Thoracic aorta endothelial cell (primary cell): ENCODE data around the genes RCL1 and JAK2.

GRCh38 chr9:4504137-4504648 is 13.9 kb downstream of the SLC1A1 start:
- CAGE, long polyA plus RNA, result no peak

DNA sequence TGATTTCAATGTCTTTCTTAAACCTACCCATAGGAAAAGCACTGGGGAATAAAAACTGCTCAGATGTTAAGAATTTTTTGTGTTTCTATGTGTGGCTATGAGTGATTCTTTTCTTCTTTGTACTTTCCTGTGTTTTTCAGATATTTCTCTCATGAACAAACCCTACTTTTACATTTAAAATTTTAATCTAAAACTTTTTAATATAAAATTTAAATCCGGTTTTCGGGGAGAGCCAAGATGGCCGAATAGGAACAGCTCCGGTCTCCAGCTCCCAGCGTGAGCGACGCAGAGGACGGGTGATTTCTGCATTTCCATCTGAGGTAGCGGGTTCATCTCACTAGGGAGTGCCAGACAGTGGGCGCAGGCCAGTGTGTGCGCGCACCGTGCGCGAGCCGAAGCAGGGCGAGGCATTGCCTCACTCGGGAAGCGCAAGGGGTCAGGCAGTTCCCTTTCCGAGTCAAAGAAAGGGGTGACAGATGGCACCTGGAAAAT is 56.5 kb upstream of the PLPP6 start:
- CAGE, long polyA plus RNA, result no peak

- CAGE, long polyA plus RNA, result no peak
Measured at GRCh38 chr9:4678599-4679305, 617 bp upstream of the CDC37L1 start.

DNA sequence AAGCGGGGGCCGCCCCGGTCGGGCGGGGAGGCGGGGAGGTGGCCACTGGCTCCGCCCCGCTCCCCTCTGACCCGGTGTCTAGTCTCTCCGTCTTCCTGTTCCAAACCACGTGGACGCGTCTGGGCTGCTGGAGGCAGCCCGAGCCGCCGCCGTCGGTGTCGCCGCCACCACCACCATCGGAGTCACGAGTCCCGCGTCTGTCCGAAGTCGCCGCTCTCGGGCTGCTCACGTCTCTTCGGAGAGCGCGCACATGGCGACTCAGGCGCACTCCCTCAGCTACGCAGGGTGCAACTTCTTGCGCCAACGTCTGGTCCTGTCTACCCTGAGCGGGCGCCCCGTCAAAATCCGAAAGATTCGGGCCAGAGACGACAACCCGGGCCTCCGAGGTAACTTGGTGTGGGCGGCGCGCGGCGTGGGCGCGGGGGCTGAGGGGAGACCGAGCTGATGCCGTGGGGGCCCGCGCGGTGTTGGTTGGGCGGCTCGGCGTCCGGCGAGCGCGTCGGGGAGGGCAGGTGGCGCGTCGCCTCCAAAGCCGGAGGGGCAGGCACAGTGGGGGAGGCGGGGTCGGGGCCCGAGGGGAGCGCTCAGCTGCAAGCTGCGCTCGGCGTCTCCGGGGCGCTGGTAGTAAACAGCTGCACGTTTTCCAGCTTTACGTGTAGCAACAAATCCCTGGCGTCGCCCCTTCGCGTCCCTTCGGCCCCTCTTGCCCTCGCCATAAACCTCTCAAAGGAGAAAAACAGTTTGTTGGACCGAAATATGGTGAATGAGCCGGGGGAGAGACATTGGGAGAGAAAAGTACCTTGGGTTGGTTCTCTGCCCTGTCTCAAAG is at the start of gene RCL1:
Gene RCL1, plus strand, starts transcription at position 103 of the 829 bp plus-strand sequence.
- CAGE, long polyA plus RNA, result no peak

DNA sequence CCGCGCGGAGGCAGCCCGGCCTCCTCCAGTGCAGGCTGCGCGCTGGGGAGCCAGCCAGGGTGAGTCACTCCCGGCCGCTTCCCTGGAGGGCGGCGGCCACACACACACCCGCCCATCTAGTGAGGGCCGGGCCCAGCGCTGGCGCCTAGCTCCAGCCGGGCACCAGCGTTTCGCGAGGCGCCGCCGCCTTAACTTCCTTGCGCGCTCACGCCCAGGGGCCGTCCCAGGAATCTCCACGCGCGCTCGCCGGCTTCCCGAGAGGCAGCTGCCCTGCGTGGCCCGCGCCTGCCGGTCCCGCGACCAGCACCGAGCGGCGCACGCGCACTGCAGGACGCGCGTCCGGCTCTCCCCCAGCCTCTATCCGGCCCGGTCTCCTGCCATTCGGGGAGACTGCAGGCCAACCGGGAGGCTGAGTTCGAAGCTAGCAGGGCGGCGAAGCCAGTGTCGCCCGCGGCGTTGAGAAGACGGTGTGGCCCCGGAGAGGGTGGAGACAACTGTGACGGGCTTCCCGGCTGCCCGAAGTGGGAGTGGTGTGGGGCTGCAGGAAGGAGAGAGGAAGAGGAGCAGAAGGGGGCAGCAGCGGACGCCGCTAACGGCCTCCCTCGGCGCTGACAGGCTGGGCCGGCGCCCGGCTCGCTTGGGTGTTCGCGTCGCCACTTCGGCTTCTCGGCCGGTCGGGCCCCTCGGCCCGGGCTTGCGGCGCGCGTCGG is at the start of gene JAK2:
Gene JAK2, plus strand, starts transcription at position 566 of the 710 bp plus-strand sequence.
- CAGE, long polyA plus RNA, result no peak

GRCh38 chr9:5101969-5102404 is 83.5 kb downstream of the INSL6 start:
- CAGE, long polyA plus RNA, result no peak

- CAGE, long polyA plus RNA, result no peak
Measured at GRCh38 chr9:5133882-5134156, 51.6 kb downstream of the INSL6 start.

DNA sequence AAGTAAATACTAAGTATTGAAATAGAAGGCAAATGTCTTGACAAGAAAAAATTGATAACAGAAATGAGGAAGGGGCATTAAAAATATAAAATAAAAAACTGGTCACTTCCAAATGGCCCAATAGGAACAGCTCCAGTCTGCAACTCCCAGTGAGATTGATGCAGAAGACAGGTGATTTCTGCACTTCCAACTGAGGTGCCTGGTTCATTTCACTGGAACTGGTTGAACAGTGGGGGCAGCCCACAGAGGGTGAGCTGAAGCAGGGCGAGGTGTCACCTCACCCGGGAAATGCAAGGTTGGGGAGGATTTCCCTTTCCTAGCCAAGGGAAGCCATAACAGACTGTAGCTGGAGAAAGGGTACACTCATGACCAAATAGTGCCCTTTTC is 12.9 kb downstream of the RLN1 start:
- CAGE, long polyA plus RNA, result no peak

DNA sequence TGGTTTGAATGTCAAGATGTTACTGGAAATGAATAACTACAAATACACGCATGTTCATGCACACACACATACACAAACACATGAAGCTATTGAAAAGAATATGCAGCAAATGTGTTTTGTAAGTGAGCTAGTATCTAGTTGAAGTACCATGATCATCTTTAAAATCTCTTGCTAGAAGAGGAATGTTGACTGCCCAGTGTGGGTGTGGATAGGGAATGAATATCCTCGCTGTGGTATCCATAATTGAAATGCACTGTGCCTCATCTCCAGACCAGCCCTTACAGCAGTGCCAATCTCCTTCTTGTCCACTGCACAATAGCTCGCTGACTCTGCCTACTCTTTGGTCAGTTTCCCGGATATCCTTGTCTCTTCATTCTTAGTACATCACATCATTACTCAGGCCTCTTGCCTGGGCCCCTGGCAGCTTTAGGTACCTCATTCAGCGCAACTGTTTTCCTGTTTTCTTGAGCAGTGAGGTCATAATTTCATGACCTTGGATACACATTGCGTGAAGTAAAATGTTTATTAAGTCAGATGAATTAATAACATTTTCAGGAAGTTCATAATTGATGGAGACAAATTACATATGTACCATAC is 21.8 kb upstream of the PDCD1LG2 start:
- CAGE, long polyA plus RNA, result no peak

DNA sequence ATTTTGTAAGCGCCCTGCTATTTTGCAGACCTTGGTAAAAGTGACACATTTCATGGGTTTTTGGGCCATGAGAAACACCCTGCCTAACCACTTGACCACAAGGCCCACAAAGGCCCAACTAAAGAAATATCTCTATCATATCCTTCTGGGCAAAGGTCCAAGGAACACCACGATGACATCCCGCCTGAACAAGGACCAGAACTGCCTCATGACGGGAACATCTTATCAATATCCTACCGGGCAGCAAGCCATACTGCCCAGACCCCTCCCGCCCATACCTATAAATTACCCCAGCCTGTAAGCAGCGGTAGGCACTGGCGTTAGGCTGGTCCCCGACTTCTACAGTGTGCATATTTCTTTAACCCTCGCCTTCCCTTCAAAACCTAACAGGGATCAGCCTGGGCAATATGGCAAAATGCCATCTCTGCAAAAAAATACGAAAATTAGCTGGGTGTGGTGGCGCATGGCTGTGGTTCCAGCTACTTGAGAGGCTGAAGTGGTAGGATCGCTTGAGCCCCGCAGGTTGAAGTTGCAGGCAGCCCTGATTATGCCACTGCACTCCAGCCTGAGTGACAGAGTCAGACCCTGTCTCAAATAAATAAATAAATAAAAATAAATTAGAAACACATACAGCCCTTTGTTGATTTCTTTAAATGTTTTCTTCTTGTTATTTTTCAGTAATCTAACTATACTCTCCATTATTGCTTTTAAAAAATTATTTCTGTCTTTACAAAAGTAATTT is 9.5 kb upstream of the PDCD1LG2 start:
- CAGE, long polyA plus RNA, result no peak

GRCh38 chr9:5627702-5628483 is 1.0 kb upstream of the RIC1 start:
- CAGE, long polyA plus RNA, result no peak

GRCh38 chr9:5729870-5730609 is 101.1 kb downstream of the RIC1 start:
- CAGE, long polyA plus RNA, result no peak

- CAGE, long polyA plus RNA, result no peak
Measured at GRCh38 chr9:5735951-5736757, 96.8 kb downstream of the ERMP1 start.

DNA sequence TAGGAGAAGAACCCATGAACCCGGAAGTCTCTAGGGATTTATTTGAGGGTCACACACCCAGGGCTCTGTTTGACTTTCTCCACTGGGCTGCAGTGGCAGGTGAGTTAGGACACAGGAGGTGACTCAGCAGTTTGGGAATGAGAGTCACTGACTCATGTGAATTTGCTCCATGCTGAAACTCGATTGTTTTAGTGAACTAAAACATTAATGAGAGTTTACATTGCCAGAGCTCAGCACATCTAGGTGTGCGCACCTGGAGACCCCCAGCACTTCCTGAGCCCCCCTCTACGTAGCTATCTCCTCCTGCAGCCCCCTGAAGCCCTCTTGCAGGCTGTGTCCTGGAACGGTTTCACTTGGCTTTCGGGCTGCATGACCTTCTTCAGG is 6.4 kb upstream of the ERMP1 start:
- CAGE, long polyA plus RNA, result no peak

- CAGE, long polyA plus RNA, result no peak
Measured at GRCh38 chr9:6006663-6007029, 1.6 kb downstream of the KIAA2026 start.

DNA sequence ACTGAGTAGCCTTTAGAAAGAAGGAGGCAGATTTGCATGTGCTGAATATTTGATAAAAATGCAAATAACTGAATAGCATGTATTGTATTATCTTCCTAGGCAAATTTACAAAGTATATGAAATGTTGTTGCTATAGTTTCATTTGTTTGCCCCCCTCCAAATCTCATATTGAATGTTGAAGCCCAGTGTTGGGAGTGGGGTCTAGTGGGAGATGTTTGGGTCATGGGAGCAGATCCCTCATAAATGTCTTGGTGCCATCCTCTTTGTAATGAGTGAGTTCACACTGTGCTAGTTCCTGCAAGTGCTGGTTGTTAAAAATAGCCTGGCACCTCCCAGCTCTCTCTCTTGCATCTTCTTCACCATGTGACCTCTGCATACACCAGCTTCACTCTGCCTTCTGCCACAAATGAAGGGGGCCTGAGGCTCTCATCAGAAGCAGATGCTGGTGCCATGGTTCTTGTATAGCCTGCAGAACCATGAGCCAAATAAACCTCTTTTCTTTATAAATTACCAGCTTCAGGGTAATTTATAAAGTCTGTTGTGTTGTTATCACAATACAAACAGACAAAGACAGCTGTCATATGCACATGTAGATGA is 74.8 kb upstream of the RANBP6 start:
- CAGE, long polyA plus RNA, result no peak

DNA sequence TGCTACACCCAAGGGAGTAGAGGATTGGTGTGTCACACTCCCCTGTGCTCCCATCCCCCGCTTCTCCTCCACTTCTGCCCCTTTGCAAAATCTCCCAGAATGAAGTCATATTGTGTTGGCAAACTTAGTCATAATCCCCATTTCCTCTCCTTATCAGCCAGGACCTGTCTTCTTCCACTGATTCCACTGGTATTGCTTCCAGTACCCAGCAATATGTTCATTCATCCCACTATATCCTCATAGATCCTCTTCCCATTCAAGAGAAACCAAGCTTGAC is 14.8 kb downstream of the IL33 start:
- CAGE, long polyA plus RNA, result no peak

GRCh38 chr9:6429118-6429571 is 16.1 kb downstream of the UHRF2 start:
- CAGE, long polyA plus RNA, result no peak

DNA sequence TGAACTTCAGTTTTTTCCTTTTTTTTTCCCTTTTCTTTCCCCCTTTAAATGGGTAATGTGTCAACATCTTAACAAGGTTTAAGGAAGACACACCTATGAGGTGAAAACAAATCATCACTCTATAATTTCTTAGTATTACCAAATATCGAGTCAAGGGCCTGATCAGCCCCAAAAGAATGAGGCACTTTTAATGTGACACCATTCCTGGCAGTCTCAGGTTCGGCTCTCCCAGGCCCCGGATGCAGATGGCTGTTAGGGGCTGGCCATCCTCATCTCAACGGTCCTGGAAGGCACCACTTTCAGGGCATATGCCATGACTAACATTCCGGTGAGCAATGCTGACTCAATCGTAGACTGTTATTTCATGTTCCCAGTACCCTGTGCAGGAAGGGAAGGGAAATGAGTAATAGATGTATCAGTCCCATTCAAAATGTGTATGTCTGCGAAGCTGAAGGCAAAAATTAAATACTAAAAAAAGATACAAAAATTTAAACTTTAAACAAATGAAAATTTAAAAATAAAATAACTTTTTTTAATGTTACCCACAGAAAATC is 79.2 kb downstream of the GLDC start:
- CAGE, long polyA plus RNA, result no peak

- CAGE, long polyA plus RNA, result no peak
Measured at GRCh38 chr9:6638915-6639187, 6.7 kb downstream of the GLDC start.